ENCODE measurements around the gene RXRA.

DNA sequence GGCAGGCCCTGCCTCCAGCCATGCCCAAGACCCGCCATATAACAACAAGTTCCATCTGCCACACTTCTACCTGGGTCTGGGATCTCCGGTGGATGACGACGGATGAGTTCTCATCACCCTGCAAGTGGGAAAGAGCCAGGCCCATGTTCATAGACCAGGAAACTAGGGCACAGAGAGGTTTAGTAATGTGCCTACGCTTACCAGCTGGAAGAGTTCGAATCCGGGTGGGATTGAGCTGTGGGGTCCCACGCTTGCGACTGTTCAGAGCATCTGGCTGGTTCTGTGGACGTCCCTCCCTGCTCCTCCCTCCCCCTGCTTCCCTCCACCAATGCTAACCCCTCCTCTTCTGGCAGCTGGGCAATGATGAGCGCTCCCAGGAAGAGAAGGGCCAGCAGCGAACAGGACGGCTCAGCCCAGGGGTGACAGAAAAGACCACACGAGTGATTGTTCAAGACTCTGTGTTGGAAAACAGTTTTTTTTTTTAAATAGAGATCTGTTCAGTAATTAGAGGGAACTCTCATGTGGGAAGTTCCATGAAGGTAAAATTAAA, 7.0 kb downstream of the FAM163B start:
- PRO-cap: unidirectional peak, minus-strand start at position 282 of the sequence

DNA sequence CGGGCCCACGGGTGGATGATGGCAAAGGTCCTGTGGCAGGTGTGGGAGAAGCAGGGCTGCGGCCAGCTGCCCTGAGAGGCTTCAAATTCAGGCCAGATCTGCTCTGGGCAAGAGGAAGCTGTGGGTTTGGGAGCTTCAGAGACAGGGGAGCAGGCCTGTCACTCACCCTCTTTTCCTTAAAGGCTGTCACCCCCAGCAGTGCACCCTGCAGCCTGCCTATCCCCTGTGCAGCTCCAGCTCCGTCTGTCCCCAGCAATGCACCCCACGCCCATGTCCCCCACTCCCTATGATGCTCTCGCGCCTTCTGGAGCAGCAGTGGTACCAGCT, 763 bp upstream of the DBH start:
- PRO-cap: no peak

DNA sequence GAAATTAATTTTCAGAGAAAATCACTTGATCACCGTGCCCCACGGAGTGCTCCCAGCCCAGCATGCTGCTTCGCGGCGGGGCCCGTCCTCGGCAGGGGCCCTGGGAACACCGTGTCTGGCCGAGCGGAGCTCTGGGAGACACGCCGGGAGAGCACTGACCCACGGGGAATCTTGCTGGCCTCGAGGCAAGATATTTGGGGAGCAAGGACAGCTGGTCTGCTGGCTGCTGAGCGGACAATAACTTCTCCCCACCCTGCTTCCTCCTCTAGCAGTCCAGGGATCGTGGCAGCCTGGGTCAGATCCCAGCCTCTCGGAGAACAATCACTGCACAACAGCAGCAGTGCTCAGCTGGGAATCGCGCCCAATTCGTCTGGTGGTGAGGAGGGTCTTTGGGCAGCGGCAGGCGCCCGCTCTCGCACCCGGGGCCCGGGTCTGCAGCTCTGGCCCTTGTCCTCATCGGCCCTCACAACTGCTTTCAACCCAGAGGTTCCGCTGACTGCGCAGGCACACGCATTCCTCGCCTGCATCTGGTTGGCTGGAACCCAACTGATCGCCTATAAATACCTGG, 43.4 kb downstream of the DBH start:
- PRO-cap: bidirectional peak, plus-strand start at position 268 of the sequence, minus-strand start at position 93 of the sequence

- PRO-cap: no peak
Observed at GRCh38 chr9:133700617-133701985, 37.1 kb downstream of the SARDH start.

DNA sequence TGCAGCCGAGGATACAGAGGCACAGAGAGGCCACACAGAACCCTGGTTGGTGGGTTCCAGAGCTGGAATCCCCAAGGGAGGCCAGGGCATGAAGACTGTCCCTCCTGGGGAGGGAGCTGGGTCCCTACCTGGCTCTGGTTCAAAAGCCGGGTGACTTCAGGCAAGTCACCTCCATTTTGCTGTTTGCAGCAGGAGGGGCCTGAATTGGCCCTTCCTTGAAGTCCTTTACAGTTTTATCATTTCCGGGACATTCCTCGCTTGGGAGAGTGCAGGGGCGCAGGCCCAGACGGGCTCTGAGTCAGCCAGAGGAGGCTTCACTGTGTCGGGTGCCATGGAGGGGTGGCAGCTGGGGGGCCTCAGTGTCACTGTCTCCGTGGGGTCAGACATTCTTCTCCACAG, 26.9 kb downstream of the SARDH start:
- PRO-cap: no peak

DNA sequence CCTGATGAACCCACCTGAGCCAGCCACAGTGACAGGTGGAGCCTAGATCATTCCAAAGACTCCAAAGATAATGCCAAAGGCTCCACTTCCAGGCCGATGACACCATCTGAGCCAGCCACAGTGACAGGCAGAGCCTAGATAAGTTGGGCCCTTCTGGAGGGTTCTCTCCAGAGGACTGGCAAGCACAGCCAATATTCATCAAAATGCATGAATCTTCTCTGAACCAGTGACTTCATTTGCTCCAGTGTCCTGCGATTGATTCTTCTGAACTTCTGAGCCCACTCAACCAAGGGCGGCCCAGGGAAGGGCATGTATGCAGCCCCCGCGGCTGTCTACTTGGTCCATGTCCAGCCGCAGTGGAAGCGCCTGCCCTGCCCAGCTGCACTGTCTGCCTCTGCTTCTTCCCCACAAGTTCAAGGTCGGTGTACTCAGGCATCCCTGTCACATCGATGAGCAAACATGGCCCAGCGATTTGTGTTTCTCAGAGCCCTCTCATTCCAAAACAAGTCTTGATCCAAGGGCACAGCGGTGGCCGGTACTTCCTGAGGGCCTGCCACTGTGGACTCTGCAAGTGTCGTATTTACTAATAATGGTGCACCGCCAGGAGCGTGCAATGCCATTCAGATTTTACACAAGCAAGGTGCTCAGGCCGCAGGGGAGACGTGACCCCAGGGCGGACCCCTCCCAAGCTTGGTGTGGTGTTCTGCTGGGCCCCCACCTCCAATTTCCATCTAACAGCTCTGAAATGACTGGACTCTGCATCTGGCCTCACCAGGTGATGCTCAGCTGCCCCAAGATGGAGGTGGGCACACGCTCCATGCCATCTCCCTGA, 107.0 kb downstream of the VAV2 start:
- PRO-cap: no peak

DNA sequence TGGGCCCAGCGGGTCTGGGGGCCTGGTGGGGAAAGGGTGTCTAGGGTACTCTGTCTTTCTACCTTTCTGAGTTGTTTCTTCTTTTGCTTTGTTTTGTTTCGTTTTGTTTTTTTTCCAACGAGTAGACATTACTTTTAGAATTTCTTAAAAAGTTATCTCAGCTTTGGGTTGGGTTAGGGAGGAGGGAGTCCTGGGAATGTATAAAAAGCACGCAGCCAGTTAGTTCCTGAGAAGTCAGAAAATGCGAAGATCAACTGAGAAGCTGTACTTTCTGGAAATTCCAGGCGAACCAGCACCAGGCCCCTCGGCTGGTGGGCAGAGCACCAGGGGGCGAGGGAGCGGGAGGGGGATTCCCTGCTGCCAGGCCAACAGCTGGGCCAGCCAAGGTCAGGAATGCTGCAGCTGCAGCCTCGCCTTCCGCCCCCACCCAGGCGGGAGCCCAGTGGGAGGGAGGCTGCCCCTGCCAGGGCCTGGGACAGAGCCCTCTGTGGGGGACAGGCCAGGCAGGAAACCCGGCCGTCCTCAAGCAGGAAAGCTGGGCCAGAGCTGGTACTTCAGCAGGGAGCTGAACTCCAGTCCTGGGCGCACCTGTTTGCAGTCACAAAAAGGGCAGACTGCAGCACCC, 35.6 kb downstream of the VAV2 start:
- PRO-cap: no peak

DNA sequence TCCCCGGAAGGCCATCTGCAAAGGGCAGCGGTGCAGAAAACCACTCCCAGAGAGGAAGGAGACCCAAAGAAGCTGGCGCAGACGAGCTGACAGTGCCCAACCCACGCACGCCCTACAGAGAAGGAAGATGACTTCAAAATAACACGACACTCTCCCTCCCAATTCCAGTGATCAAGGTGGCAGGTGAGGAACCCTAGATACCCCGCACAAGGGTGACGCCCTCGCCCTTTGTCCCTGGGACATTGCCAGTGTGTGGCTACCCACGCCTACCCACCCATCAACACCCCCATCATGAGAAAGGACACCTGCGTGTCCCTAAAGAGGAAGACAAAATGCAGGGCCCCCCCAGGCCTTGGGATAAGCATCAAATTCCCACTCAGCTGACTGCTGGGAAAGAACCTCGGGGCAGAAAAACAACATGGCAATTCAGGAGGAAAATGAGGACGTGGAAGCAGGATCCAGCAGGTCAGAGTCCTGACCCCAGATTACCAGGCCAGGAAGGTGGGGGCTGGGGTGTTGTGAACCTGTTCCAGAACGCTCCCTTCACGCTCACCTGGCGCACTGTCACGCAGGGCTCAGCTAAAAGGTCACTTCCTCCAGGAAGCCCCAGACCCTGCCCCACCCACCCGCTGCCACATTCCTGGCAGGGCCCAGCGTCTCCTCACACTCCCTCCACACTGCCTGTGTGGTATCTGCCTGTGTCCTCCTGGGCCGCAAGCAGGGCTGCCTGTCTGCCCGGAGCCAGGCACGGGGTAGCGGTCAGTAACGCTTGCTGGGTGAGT, 18.4 kb downstream of the VAV2 start:
- PRO-cap: no peak

DNA sequence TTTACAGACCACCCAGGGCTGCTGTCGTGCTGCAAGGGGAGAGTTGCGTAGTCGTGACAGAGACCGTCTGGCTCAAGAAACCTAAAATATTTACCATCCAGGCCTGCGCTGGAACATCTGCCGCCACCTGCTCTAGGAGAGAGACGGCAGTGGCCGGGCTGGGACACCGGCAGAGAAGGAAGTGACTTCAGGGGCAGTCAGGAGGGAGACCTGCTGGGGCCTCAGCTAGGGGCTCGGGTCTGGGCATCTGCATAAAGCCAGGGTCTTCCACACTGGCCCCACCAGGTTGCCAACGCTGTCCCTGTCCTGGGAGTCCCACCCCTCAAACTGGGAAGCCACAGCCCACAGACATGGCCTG, 9.3 kb downstream of the VAV2 start:
- PRO-cap: no peak

DNA sequence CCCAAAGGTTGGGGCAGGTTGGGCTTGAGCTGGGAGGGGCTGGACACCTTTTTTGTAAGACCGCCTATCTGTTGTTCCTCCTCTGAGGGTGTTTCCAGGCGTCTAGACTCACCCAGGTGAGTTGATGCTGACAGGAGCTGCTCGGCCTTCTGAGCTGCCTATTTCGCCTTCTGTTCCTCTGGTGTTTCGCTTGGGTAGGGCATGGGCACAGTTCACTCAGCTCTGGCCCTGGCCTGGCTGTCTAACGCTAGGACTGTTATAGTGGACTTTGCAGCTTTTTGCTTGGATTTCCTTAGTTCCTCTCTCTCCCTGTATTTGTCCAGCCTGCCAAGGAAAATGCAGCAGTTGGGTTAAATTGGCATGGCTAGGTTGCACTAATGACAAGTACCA, 2.2 kb downstream of the WDR5 start:
- PRO-cap: no peak

DNA sequence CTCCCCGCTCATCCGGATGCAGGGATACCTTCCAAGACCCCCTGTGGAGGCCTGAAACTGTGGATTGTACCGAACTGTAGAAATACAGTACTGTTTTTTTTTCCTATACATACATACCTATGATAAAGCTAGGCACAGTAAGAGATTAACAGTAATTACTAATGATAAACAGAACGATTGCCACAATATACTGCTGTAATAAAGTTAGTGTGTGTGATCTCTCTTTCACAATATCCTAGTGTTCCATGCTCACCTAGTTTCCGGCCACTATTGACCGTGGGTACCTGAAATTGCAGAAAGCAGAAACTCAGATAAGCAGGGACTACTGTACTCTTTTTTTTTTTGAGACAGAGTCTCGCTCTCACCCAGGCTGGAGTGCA, 33.2 kb downstream of the WDR5 start:
- PRO-cap: no peak

DNA sequence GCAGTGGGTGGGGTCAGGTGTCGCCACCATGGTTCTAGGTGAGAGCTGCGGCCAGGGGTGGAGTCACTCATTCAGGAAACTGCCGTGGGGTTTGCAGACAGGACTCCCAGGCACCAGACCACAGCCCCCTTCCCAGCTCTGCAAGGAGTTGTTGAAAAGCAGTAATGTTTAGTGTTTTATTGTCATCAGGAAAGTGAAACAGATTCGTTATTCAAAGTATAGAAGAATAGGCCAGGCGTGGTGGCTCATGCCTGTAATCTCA, 45.8 kb downstream of the WDR5 start:
- PRO-cap: no peak

DNA sequence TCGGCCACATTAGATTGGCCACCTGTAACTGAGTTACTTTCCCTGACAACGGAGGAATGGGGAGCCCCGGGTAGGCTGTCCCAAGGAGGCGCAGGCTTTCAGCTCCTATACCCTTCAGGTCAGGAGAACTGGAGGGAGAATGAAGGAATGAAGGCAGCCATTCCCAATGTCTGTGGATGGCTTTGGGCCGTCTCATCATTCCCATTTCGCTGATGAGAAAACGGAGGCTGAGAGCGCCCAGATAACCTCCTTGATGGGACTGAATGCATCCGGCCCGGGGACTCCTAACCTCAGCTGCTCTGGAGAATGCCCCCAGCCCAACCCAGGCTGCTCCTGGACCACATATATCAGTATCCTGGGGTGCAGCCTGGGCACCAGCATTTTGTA, 81.0 kb downstream of the WDR5 start:
- PRO-cap: no peak

DNA sequence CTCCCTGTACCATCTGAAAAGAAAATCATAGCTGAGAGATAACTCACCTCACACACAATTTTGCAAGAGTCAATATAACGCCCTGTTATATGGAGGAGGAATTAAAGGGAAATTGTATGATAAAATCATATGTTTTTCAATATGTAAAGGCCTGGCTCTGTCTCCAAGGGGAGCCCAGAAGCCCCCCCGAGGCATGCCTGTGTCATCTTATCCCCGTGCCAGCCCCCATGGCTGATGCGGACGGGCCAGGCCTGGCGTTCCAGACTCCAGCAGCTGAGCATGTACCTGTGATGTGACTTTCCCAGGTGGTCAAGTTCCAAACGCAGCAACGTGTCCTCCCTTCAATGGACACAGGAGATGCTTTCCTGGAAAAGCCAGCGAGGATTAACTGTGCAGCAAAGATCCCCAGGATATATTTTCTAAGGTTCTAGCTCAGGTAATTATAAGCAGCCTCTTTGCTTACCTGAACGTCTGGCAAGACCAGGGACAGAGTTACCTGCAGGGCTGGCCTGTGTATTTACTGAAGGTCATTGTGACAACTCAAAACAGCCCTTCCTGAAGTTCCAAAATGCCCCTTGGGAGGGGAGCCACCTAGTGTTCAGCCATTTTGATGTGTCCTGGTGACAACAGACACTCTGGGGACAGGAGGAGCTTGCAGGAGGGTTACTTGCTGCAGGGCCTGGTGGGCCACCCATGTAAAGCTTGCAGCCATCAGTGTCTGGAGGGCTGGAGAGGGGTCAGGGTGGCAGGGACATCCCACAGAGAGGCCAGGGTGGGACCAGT, 81.7 kb downstream of the WDR5 start:
- PRO-cap: no peak

DNA sequence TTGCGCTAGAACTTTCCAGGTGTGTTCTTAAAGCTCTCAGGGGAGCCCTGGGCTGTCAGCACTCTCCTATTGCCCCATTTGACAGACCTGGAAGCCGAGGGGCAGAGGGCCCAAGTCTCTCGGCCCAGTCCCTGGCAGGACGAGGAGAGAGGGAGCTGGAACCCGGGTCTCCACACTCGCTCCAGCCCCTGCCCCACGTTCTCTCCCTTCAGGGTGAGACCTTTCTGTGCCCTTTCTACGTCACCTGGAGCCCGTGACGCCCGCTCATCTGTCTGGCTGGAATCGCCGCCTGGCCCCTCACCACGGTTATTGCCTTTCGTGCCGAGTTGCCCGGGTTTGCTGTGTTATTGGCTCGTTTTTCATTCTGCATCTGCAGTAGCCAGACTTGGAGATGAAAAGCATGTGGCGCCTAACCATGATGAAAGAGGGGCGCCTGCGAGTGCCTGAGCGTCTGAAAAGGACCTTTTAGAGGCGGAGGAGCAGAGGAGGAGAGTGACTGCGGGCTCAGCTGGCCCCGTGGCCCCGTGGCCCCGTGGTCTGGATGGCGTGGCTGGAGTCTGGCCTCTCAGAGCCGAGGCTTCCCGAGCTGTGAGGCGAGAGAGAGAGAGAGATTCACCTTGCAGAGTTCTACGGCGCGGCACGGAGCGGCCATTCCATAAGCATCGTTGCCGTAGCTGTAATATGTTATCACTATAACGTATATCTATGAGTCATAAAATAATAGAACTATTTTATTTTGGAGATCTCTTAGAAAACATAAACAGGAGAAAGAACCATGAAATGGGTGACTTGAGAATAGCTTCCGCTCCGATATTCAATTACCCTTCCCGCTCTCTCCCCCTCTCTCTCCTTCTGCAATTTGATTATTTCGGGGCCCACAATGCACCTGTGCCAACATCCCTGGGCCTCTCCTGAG, 83.7 kb downstream of the WDR5 start:
- PRO-cap: no peak

- PRO-cap: no peak
Observed at GRCh38 chr9:134220244-134221170, 84.6 kb downstream of the WDR5 start.

DNA sequence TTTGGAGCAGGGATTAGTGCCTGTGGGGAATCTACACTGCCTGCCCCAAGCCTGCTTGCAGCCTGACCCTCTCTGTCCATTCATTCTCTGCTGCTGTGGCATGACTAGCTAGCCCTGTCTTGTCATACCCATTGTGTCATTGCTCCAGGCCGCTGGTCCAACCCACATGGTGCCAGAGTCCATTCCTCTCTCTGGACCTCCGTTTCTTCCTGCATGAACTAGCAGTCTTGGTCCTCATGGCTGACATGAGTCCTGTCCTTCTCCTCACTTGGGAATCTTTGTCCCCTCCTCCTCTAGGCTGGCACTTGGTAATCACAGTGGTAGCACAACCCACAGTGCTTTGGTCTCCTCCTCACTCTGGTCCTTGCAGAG, 12.7 kb upstream of the RXRA start:
- PRO-cap: no peak

DNA sequence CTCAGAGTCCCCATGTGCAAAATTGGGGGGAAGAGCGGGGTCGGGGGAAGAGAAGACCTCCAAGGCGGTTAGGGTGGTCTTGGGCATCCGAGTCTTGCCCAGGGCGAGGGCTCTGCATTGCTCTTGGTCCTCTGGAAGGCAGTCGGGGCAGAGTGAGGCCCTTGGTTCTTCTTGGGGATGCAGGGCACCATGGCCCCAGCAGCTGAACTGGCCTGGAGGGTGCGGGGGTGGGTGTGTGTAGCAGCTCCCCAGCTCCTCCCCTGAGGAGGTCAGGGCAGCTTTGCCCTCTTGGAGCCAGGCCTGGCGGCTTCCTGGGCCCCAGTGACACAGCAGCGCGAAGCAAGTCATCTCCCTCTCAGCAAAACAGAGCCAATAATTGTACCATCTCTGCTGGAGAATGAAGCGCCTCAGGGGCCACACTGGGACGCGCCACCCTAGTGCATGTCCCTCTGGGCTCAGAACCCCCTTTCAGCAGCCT, 10.5 kb upstream of the RXRA start:
- PRO-cap: no peak

DNA sequence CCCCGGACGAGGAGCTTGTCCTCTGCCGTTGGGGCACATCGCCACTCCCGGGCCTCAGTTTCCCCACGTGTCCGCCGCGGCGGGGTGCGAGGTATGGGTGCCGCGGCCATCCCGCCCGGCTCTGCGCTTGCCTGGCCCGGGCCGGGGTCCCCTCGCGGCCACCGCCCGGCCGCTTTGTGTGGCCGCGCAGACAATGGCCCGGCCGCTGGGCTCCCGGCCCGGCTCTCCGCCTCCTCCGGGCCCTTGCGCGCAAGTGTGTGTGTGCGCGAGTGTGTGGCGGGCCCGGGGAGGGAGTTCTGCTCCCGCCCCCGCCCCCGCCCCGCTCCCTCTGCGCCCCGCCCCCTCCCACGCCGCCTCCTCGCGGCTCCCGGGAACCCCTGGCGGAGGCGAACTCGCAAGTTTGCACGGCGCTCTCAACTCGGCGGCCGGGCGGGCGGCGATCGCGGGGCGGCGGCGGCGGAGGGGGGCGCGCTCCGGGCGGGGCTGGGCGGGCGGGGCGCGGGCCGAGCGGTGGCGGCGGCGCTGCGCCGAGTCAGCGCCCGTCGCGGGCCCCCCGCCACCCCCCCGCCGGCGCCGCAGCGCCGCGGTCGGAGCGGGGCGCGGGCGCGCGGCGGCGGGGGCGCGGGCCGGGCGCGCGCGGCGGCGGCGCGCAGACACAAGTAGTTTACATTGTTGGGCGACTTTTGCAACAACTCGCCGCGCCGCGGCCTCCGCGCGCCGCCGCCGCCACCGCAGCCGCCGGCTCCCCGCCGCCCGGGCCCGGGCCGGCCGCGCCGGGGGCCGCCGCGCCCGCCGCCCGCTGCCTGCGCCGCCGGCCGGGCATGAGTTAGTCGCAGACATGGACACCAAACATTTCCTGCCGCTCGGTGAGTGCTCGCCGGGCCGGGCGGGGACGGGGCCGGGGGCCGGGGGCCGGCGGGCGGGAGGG, at the start of gene RXRA:
RXRA (plus strand) TSS at position 662 of the 928 bp plus-strand sequence.
- PRO-cap: bidirectional peak, plus-strand start at position 691 of the sequence, minus-strand start at position 228 of the sequence

- PRO-cap: bidirectional peak, plus-strand start at chr9:134340972, minus-strand start at chr9:134340778
Observed at GRCh38 chr9:134340451-134341291, 14.4 kb downstream of the RXRA start.